SK-N-SH (cell line): ENCODE data around the genes NEK8, PIPOX and MYO18A.

DNA sequence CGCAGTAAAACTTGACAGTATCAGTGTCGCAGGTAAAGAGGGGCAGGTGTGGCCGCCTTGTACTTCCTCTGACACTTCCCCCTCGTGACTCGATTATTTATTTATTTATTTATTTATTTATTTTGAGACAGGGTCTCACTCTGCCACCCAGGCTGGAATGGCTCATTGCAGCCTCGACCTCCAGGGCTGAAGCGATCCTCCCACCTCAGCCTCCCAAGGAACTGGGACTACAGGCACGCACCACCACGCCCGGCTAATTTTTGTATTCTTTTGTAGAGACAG is 911 bp upstream of the RPL23A start:
- RRBS, result no CpG with 5 or more reads among the region's 10 CpGs
CAGE:
- cytosol, long polyA plus RNA, result no peak
- long polyA plus RNA, result no peak
- nucleus, long polyA plus RNA, result no peak

GRCh38 chr17:28728532-28729417 is at the start of gene NEK8:
NEK8 (plus strand) TSS chr17:28728788.
- RRBS, result no CpG with 5 or more reads among the region's 56 CpGs
CAGE:
- cytosol, long polyA plus RNA, result no peak
- long polyA plus RNA, result no peak
- nucleus, long polyA plus RNA, result no peak

- RRBS, result no CpG with 5 or more reads among the region's 2 CpGs
CAGE:
- cytosol, long polyA plus RNA, result no peak
- long polyA plus RNA, result no peak
- nucleus, long polyA plus RNA, result no peak
These were observed 34.5 kb downstream of the FAM222B start for GRCh38 chr17:28807971-28808619.

DNA sequence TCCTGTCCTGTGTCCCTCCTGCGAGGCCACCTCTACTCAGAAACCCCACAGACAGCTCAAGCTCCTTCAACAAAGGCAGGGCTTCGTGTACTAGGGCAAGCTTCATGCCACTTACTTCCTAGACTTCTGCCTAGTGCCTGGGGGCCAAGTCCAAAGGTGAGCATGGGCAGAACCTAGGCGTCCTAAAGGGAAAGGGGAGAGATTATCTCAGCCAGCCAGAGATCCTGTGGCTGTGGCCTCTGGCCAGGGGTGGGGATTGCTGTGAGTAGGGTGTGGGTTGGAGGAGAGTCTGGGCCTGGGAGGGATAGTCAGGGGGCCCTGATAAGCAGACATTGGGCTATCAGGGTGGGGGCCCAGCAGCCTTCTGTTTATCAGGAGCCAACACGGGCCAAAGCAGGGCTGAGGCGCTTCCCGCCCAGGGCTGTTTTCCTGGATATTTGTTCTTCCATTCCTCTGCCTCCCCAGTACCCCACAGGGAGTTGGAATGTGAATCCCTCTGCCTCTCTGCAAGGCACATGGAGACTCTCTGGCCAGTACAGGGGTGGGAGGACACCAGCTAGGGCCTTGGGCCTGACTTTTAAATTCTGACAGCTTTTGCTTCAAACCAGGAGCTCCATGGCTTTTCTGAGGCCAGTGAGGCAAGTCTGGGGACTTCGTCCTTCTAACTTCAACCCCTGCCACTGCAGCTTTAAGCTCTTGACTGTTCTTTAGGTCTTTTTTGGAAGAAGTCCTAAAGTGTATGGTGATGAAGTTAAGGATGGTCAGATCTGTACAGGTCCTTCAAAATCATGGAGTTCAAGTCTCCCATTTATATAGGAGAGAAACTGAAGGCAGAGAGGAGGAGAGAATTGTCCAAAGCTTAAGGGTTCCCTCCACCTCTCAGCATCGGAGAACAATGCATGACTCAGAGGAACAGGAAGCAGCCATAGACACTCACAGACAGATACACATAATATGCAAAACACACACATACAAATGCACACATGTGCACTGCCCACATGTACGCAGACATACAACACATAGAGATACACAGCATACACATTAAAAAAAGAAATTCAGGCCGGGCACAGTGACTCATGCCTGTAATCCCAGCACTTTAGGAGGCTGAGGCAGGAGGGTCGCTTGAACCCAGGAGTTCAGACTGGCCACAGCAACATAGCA is 10.7 kb downstream of the ERAL1 start:
- RRBS, result no CpG with 5 or more reads among the region's 11 CpGs
CAGE:
- cytosol, long polyA plus RNA, result no peak
- long polyA plus RNA, result no peak
- nucleus, long polyA plus RNA, result no peak

GRCh38 chr17:28878566-28879300 is 18.8 kb downstream of the FLOT2 start:
- RRBS, result no CpG with 5 or more reads among the region's 5 CpGs
CAGE:
- cytosol, long polyA plus RNA, result no peak
- long polyA plus RNA, result no peak
- nucleus, long polyA plus RNA, result no peak

GRCh38 chr17:28888448-28889344 is 8.8 kb downstream of the FLOT2 start:
- RRBS, result no CpG with 5 or more reads among the region's 9 CpGs
CAGE:
- cytosol, long polyA plus RNA, result no peak
- long polyA plus RNA, result no peak
- nucleus, long polyA plus RNA, result no peak

DNA sequence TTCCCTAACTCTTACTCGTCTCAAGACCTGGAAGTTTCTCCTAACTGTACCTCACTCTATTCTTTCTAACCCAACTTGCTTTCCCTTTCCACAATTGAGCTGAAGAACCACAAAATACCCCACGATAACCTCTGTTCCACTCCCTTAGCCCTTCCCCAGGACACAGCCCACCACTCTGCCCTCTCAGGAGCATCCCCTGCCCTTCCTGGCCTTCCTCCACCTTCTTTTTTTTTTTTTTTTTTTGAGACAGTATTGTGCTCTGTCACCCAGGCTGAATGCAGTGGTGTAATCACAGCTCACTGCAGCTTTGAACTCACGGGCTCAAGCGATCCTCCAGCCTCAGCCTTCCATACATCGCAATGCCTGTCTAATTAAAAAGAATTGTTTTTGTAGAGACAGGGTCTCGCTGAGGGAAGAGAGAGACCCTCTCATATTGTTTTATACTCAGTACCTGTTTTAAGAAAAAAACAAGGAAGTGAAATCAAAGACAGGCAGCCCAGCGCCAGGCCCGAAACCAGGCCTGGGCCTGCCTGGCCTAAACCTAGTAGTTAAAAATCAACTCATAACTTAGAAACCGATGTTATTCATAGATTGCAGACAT is 4.2 kb downstream of the FLOT2 start:
- RRBS, result no CpG with 5 or more reads among the region's 9 CpGs
CAGE:
- cytosol, long polyA plus RNA, result no peak
- long polyA plus RNA, result no peak
- nucleus, long polyA plus RNA, result no peak

- RRBS, result 92% methylated on average over 2 of the region's 24 CpGs
CAGE:
- cytosol, long polyA plus RNA, result no peak
- long polyA plus RNA, result no peak
- nucleus, long polyA plus RNA, result no peak
These were observed 9.8 kb upstream of the DHRS13 start for GRCh38 chr17:28912447-28913375.

DNA sequence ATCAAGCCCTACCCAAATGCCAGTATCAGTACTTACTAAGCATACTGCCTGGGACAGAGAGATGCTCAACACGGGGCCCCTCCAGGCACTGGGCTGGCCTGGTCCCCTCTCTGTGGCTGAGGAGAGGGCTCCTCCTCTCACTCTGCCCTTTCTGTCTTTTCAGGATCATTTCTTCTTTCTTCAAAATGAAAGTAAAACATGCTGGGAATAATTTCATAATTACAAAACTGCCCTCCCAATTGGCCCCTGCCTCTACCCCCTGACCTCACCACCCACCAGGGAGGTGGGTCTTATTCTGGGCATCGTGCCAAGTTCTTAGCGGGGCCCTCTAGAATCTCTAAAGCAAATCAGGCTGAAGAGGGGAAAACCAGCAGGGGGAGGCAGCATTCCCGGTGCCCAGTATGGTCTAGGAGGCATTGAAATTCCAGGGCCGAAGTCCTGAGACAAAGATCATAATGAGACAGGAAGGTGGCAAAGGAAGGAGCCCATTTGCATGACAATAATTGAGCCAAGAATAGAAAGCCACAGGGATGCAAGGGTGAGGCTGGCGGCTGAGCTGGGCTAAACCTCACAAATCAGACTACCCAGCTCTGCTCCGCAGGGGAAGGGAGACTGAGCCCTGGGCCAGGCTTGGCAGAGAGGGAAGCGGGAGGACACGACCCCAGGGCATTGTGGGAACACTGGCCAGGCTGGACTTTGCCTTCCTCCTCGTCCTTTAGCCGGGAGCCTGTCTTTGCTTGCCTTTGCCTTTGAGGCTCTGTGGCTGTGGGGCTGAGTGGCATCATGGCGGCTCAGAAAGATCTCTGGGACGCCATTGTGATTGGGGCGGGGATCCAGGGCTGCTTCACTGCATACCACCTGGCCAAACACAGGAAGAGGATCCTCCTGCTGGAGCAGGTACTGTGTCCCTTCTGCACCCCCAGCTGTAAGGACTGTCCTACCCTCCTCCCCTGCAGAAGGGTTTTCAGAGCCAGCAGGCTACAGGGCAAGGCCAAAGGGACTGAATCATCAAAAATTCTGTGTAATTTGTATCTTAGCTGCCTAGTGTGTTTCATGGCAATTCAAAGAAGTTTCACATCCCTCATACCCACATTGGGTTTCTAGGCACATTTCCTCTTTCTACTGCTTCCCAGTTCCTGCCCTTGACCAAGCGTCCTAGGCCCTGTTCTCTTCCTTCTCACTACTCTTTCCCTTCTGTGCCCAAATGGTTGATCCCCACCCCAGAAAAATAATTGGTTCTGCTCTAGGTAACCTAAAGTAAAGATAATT is at the start of gene PIPOX:
TSS of gene PIPOX (plus strand) at position 699 of the 1,269 bp plus-strand sequence.
- RRBS, result no CpG with 5 or more reads among the region's 15 CpGs
CAGE:
- cytosol, long polyA plus RNA, result no peak
- long polyA plus RNA, result no peak
- nucleus, long polyA plus RNA, result no peak

GRCh38 chr17:29069477-29070161 is 26.7 kb downstream of the PIPOX start:
- RRBS, result no CpG with 5 or more reads among the region's 24 CpGs
CAGE:
- cytosol, long polyA plus RNA, result no peak
- long polyA plus RNA, result no peak
- nucleus, long polyA plus RNA, result no peak

GRCh38 chr17:29079734-29080567 is 37.0 kb downstream of the PIPOX start:
- RRBS, result 97% methylated on average over 22 of the region's 61 CpGs
CAGE:
- cytosol, long polyA plus RNA, result no peak
- long polyA plus RNA, result no peak
- nucleus, long polyA plus RNA, result no peak

- RRBS, result 96% methylated on average over 4 of the region's 23 CpGs
CAGE:
- cytosol, long polyA plus RNA, result no peak
- long polyA plus RNA, result no peak
- nucleus, long polyA plus RNA, result no peak
These were observed 63.7 kb downstream of the MYO18A start for GRCh38 chr17:29116310-29117024.

- RRBS, result no CpG with 5 or more reads among the region's 14 CpGs
CAGE:
- cytosol, long polyA plus RNA, result no peak
- long polyA plus RNA, result no peak
- nucleus, long polyA plus RNA, result no peak
These were observed 41.8 kb downstream of the MYO18A start for GRCh38 chr17:29138193-29139005.

DNA sequence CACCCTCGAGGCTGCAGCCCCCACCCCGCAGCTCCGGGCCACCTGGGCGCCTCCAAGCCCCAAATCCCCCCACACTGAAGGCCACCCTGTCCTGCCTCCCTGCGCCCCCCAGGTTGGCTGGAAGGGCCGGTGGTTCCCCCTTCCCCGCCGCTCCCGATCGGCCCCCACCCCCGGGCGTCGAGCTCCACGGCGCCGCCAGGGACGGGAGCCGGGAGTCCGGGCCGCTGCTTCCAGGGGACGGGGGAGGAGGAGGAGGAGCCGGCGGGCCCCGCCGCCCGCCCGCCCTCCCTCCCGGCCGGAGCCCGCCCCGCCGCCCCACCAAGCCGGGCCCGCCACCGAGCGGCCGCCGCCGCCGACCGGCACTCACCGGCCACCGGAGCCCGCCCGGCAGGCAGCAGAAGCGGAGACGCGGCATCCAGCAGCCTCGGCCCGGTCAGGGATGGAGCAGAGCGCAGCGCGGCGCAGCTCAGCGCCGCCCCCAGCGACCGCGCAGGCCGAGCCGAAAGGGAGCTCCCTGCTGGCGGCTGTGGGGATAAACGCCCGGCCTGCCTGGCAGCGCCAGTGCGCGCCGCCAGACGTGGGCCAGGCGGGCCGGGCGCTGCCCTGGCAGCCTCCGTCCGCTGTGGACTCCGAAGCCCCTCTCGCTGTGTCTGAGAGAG is at the start of gene MYO18A:
TSS of gene MYO18A (minus strand) at position 453 of the 659 bp plus-strand sequence.
- RRBS, result 2% methylated on average over 37 of the region's 76 CpGs
CAGE:
- cytosol, long polyA plus RNA, result no peak
- long polyA plus RNA, result no peak
- nucleus, long polyA plus RNA, result no peak

DNA sequence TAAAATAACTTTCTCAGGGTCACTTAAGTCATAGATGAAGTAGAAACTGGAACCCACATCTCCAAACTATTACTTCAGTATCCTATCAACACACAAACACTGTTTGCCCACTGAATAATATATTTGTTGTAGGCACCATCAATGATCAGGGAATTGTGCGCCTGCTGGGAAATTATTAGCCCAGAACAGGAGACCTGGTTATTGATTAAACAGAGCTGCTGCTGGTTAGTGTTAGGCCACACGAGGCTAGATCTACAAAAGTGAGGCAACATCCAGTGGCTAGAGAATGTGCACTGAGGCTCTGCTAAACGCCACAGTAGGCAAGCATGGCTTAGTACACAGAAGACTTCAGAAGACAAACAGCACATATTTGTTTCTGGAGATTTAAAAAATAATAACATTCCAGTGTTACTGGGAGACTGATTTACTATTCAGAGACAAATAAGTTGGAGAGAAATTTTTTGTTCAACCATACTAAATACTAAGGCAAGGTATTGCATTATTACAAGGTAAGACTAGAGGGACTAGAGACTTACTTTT is 11.0 kb downstream of the ABHD15 start:
- RRBS, result no CpG with 5 or more reads among the region's 3 CpGs
CAGE:
- cytosol, long polyA plus RNA, result no peak
- long polyA plus RNA, result no peak
- nucleus, long polyA plus RNA, result no peak

DNA sequence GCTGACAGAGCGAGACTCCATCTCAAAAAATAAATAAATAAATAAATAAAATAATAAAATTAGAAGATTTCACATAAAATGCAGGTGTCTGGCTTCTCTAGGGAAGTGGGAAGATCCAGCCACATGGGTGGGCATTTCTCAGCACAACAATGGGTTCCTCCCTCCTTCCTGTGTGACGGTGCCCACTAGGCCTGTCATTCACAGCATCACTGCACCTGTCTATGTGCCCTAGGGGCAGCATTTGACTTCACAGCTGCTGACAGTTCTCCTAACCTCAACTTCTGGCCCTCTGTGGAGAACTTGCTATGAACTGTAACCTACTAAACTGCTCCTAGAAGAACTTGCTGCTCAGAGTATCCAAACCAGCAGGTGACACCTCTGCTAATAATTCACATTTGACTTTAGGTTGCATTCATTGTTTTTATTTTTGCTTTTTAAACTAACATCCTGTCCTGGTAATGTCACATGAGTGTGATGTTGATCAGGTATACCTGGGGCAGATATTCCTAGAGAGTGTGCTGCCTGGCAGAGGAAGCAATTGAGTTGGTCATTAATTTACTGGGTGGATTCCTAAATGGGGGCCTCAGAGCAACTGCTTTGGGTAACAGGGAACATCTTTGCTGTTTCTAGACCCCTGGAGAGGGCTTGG is 2.9 kb downstream of the ABHD15 start:
- RRBS, result no CpG with 5 or more reads among the region's 2 CpGs
CAGE:
- cytosol, long polyA plus RNA, result no peak
- long polyA plus RNA, result no peak
- nucleus, long polyA plus RNA, result no peak

GRCh38 chr17:29589958-29590193 is 428 bp upstream of the GIT1 start:
- RRBS, result no CpG with 5 or more reads among the region's 7 CpGs
CAGE:
- cytosol, long polyA plus RNA, result no peak
- long polyA plus RNA, result no peak
- nucleus, long polyA plus RNA, result no peak

DNA sequence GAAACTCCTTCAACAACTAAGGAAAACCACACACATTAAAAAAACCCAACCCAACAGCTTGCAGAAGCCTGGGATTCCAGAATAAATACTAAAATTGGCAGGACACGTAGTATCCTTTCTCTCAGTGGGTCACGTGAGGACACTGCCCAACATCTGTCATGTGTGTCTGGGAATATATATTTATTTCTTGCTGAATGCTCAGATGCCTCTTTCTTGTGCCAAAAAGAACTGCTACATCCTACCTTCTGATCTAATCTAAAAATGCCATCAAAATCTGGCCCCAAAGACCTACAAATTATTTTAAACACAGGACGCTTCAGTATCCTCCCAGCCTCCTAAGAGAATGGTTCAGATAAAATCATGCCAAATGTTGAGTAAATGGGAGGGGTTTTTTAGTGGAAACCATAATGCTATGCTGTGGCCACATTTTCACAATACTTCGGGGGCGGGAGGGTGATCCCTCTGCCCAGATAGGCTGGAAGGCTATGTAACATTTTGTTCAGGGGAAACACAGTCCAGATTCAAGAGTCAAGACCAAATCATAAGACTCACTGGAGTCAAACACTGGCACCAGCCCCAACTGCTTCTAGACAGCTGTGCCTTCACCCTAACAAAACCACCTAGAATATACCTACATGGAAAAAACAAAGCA is 22.9 kb upstream of the CORO6 start:
- RRBS, result no CpG with 5 or more reads among the region's 5 CpGs
CAGE:
- cytosol, long polyA plus RNA, result no peak
- long polyA plus RNA, result no peak
- nucleus, long polyA plus RNA, result no peak

GRCh38 chr17:29648086-29648630 is 25.4 kb upstream of the CORO6 start:
- RRBS, result no CpG with 5 or more reads among the region's 5 CpGs
CAGE:
- cytosol, long polyA plus RNA, result no peak
- long polyA plus RNA, result no peak
- nucleus, long polyA plus RNA, result no peak

DNA sequence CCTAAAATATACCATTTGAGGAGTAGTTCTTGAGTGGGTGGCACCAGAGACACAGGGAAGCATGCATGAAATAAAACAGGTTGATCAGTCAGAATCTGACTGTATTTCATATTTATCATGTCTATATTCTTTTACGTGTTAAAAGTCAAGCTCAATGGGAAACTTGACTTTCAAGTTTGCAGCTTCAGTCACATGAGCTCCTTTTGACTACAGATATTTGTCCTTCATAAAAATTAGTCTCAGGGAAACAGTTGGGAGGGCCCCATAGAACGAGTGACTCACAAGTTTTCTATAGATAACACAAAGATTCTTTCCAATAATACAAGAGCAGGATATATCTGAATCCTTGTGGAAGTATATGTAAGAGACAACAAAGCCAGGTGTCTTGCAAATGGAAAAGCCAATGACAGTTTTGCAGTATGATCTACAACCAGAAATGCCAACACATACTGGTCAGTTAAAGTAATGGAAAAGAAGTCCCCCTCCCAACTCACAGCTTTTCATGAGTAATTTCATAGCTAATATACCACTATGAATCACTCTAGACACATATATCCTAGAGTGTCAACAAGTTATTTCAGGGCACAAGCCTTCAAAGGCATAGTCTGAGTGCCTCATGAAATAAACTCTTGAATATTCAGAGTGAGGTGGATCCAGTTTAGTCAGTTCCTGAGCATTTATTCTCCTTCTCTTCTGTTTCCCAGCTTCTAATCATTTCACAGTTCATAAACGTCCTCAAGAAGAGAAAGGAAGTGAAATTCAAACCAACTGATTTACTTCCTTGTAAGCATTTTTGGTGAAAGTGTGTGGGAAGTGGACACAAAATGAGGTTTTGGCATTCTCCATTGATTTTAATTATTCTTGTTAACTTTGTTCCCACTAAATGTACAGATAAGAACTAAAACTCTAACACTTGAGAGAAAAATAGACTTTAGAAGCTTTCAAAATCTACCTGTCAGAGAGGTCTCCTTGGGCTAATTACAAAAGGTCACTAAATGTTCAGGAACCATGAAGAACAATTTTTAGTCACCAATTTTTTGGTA is 42.5 kb upstream of the CORO6 start:
- RRBS, result no CpG with 5 or more reads among the region's 3 CpGs
CAGE:
- cytosol, long polyA plus RNA, result no peak
- long polyA plus RNA, result no peak
- nucleus, long polyA plus RNA, result no peak